Iris pigment epithelial cell (primary cell): Measurements from ENCODE around the genes ALYREF and PCYT2.

- RRBS: no CpG with 5 or more reads among the region's 6 CpGs
Measured at GRCh38 chr17:81583622-81584373, 31.6 kb upstream of the FAAP100 start.

DNA sequence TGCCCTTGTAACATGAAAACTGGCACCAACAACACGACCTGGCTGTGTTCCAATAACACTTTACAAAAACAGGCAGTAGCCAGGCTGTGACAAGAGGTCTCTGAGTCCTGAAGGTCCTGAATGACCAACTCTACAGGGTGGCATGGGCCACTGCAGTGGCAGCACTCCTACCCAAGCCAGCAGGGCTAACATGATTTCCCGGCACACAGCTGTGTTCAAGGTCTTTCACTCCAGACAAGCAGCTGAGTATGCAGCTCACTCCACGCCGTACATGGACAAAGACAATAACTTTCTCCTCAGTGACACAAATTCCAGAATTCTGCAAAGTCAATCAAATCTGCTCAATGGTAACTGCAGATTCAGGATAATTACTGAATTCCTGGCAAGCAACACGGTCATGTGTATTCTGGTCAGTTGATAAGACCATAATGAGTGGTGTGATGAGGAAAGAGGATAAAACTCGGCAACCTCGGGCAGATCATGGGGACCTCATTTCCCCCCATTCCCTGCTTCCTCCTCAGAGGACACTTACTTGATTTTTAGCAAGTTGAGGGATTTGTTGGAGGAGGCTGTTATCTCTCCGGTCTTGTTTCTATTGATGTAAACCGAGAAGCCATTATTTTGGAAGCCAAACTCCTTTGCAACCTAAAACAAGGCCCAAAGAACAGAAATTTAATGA, 15.1 kb downstream of the NPLOC4 start:
- RRBS: no CpG with 5 or more reads among the region's 9 CpGs

- RRBS: 23% methylated on average over 2 of the region's 13 CpGs
Measured at GRCh38 chr17:81682558-81683025, 1.0 kb downstream of the ARL16 start.

- RRBS: 3% methylated on average over 18 of the region's 33 CpGs
Measured at GRCh38 chr17:81712581-81713065, 539 bp downstream of the SLC25A10 start.

- RRBS: no CpG with 5 or more reads among the region's 13 CpGs
Measured at GRCh38 chr17:81809367-81809908, 5.5 kb downstream of the GCGR start.

DNA sequence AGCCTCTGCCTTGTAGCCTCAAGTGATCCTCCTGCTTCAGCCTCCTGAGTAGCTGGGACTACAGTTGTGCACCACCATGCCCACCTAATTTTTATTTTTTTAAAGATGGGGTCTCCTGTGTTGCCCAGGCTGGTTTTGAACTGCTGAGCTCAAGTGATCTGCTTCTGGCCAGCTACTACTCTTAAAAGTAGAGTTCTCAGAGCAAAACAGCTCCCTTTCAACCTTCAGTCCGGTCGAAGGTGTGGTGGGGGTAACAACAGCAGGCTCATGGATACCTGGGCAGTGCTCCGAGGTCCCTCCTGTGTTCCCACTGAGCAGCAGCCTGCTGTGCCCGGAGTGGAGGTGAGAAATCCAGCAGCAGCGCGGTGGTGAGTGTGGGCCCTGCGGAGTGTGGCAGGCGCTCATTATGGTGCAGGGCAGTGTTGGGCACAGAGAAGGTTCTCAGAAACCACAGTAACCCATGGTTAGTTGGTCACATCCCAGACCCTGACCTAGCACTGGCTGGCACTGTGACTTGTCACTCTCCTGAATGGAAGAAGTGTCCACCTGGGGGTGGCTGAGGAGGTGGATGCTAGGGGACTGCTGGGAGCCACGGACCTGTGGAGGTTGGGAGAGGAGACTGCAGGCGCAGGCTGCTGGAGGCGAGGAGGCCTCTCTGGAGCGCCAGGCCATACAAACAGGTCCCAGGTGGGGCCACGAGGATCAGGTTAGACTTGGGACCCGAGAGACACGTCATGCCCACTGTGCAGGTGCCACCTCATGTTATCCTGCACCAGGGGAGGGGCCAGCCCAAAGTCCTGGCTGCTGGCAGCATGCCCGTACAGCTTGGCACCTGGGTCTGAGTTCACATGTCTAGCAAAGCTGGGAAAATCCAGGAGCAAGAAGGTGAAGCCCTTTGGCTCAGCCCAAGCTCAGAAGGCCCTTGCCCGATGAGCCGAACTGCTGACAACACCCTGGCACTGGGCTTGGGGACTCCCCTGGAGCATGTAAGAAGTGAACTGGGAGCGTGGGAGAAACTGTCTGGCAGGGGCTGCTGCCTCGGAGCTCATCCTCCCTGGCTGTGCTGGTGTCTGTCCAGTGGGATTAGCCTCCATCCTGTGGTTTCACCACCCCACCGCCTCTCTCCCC, 5.2 kb upstream of the P4HB start:
- RRBS: no CpG with 5 or more reads among the region's 21 CpGs

- RRBS: 30% methylated on average over 10 of the region's 40 CpGs
Measured at GRCh38 chr17:81868439-81869169, 2.5 kb downstream of the ARHGDIA start.

- RRBS: under 1% methylated on average over 33 of the region's 152 CpGs
Measured at GRCh38 chr17:81891092-81892122, at the start of gene ALYREF. Gene ALYREF (minus strand): TSS chr17:81891586.

GRCh38 chr17:81905820-81906285, 3.8 kb downstream of the NPB start:
- RRBS: 93% methylated on average over 4 of the region's 11 CpGs

GRCh38 chr17:81911309-81912138, at the start of gene PCYT2:
Gene PCYT2 (minus strand): TSS chr17:81911399.
- RRBS: 2% methylated on average over 13 of the region's 87 CpGs

GRCh38 chr17:81918447-81918859, 477 bp upstream of the SIRT7 start:
- RRBS: no CpG with 5 or more reads among the region's 10 CpGs

GRCh38 chr17:81918860-81919320, 914 bp upstream of the SIRT7 start:
- RRBS: no CpG with 5 or more reads among the region's 10 CpGs

- RRBS: no CpG with 5 or more reads among the region's 24 CpGs
Measured at GRCh38 chr17:82024906-82025539, 1.9 kb downstream of the LRRC45 start.

DNA sequence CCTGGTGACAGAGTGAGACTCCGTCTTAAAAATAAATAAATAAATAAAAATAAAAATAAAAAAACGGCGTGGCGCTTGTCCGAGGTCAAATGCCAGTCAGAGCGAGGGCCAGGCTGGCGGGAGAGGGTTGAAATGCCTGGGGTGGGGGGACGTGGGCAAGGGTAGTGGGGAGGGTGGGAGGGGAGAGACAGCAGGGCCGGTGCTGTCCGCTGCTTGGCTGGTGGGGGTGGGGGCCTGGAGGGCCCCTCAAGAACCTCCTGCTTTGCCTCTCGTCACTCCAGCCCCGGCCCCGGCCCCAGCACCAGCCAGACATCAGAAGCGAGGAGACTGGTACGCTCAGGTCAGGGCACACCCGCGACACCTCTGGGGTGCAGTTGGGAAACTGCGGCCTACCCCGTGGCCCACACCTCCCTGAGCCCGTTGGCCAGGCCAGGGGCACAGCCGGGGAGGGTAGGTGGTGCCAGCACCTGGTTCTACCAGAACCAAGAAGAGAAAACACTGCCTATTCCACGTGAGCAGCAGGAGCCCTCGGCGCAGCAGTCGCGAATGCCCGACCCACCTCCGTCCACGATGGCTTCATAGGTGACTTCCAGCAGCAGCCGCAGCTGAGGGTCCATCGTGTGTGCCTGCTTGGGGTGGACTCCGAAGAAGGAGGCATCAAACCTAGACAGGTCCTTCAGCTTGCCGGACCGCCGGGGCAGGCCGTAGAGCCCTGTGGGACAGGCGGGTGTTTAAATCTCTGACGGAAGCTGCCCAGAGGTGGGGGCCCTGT, 3.1 kb downstream of the FASN start:
- RRBS: 78% methylated on average over 1 of the region's 38 CpGs

DNA sequence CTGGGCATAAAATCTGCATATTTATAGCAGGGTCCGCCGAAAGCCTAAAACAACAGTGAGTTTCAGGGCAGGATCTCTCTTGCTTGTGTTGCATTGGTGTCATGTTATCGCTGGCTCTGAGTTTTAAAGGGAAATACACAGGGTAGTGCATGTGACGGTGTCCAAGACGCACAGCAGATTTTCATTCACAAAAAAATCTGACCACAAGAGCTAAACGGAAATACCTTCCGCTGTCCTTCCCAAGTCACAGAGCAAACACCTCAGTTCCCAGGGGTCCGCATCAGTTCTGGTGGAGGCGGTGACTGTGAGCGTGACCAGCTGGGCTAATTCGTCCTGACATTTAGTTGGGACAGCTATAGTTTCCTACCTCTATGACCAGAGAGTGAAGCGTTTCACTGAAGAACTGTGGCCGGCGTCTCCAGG, 10.4 kb upstream of the FASN start:
- RRBS: 37% methylated on average over 2 of the region's 14 CpGs

- RRBS: no CpG with 5 or more reads among the region's 11 CpGs
Measured at GRCh38 chr17:82114728-82115462, 16.9 kb upstream of the FASN start.

- RRBS: no CpG with 5 or more reads among the region's 20 CpGs
Measured at GRCh38 chr17:82170369-82170997, 42.2 kb downstream of the CCDC57 start.

GRCh38 chr17:82214055-82214432, 1.4 kb upstream of the CCDC57 start:
- RRBS: no CpG with 5 or more reads among the region's 5 CpGs

GRCh38 chr17:82252243-82253323, 20.9 kb downstream of the CSNK1D start:
- RRBS: 87% methylated on average over 1 of the region's 43 CpGs

- RRBS: 75% methylated on average over 1 of the region's 44 CpGs
Measured at GRCh38 chr17:82297804-82298817, 19.3 kb downstream of the CD7 start.